Hematopoietic multipotent progenitor cell (in vitro differentiated cells): Measurements from ENCODE around the genes DEFB113, IL17A and TMEM14A.

GRCh38 chr6:47656145-47656584, 42.2 kb upstream of the ADGRF4 start:
- CAGE, long polyA plus RNA: no peak

- CAGE, long polyA plus RNA: no peak
These were observed 1.8 kb downstream of the ADGRF4 start for GRCh38 chr6:47700173-47700518.

DNA sequence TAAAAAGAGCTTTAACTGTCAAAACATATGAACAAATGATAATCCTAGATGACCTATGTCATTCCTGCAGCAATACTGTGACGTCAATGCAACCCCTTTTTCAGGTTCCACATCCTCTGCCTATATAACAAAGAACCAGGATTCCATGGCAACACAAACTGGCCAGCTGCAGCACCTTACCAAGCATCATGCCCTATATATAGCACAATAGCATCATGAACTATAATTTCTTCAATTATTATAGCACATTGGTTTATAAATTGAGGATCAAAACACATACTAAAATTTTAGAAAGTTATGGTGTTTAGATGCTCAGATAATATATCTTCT, 615 bp upstream of the PTCHD4 start:
- CAGE, long polyA plus RNA: no peak

DNA sequence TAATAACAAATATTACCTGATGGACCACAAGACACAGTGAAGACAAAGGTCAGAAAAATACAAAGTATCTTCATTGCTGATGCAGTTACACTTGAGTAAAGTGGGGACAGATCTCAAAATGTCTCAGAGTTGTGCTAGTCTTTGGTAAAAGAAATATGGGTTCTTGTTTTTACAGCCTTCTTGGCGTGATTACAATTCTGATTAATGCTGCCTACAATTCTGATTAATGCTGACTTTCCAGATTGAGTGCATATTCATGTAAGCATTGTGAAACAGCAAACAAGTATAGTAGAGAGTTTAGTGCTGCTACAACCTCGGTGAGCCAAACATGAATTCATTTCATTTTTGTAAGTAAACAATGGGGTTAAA, at the start of gene DEFB113:
Gene DEFB113 (minus strand): TSS at position 74 of the 369 bp plus-strand sequence.
- CAGE, long polyA plus RNA: no peak

DNA sequence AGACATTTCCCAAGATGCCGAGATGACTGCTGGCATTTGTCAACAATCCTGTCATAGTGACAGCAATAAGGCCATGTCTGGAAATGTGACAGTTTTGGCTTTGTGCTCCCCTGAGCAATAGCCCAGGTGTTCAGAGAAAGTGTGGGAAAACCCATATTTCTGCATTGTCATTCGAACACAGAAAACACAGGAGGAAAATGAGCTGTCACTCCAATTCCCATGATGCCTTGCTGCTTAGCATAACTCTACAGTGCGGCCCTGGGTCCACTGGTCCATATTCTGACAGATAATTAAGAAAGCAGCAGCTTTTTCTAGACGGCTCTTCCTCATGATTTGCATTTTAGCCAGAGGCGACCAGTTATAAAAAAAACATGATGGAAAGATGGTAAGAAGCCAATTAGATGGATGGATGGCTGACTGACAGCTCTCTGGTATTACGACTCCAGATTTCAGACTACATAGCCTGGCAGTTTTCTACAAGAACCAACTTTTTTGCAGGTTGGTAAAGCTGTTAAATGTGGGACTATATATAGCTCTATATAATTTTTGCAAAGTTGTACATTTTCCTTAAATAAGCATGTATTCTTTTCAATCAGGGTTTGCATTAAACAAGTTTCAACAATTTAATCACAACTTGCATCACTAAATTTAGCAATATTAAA, 43.7 kb upstream of the DEFB112 start:
- CAGE, long polyA plus RNA: no peak

DNA sequence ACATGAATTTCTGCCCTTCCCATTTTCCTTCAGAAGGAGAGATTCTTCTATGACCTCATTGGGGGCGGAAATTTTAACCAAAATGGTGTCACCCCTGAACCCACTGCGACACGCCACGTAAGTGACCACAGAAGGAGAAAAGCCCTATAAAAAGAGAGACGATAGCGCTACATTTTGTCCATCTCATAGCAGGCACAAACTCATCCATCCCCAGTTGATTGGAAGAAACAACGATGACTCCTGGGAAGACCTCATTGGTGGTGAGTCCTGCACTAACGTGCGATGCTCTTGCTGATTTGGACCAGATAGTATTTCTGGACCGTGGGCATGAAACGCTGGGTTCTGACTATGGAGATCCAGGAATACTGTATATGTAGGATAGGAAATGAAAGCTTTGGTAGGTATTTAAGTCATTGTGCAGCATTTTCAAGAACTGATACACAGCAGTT, at the start of gene IL17A:
Gene IL17A (plus strand): TSS at position 177 of the 449 bp plus-strand sequence.
- CAGE, long polyA plus RNA: no peak

DNA sequence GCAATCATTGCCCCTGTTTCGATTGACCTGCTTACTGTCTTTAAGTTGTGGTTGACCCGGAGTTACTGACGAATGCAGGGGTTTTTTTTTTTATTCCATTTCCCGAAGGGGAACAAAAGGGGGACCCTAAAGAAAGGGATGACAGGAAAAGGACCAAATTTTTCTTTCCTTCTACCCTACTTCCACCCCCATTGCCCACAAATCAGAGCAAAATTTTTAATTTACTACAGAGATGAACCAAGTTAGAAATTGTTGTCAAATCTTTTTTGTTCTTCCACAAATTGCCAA, 174 bp upstream of the IL17F start:
- CAGE, long polyA plus RNA: no peak

DNA sequence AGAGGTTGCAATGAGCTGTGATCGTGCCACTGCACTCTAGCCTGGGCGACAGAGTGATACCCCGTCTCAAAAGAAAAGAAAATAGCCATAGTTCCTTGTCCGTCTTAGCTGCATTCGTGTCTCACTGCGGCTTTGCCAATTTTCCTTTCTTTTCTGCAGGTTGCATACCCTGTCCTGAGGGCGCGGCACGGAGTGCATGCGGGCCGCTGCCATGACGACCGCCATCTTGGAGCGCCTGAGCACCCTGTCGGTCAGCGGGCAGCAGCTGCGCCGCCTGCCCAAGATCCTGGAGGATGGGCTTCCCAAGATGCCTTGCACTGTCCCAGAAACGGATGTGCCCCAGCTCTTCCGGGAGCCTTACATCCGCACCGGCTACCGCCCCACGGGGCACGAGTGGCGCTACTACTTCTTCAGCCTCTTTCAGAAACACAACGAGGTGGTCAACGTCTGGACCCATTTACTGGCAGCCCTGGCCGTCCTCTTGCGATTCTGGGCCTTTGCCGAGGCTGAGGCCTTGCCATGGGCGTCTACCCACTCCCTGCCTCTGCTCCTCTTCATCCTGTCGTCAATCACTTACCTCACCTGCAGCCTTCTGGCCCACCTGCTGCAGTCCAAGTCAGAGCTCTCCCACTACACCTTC, 17.0 kb upstream of the EFHC1 start:
- CAGE, long polyA plus RNA: no peak

DNA sequence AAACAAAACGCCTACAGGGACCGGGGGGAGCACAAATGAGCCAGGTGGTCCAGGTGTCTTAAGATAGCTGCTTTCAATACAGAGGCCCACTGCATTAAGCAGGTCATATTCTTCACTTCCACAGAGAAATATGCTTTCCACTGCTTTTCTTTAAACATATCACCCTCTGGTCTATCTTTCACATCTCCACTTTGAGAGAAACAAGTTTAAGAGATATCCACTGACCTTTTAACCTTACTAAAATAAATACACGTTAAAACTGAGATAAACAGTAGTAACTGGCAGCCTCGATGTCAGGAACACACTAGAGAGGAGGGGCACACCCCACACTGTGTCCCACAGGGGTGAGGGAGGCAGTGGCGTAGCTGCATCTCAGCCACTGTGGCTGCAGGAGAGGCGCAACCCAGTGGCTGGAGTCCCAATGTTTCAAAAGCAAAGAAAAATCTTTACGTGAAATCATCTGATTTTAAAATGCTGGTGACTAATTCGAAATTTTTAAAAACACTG, 54.9 kb downstream of the TRAM2 start:
- CAGE, long polyA plus RNA: no peak

- CAGE, long polyA plus RNA: no peak
These were observed 12.2 kb upstream of the TRAM2 start for GRCh38 chr6:52588919-52589560.

DNA sequence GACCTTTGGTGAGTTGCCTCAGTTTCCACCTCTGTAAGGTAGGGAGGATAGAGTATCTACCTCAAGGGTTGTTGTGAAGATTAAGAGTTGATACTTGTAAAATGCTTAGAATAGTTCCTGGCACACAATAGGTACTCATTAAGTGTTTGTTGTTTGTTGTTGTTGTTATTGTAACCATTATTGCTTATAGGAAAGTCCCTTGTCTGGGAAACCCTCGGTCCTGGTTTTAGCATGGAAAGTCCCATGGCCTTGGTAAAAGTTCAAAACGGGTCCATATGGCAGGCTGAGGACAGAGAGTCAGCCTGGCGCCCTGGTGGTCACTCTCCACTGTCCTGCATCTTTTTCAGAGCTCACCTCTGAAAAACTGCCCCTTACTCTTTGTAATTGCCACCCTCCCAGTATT, 7.9 kb upstream of the TMEM14A start:
- CAGE, long polyA plus RNA: no peak

DNA sequence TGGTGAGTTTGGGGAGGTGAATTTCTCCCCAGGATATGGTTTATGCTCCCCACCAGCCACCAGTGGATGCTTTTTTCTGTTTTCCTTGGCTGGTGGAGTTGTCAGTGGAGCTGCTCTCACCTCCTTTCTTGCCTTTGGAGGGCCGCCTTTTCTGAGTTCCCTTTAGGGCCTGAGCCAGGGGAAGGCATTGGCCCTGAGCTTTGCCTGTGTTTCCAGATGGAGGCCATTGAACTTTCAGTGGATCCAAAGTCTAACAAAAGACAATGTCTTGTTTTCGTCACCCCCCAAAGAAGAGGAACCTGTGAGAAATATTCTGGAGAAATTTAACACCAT, 4.4 kb upstream of the TMEM14A start:
- CAGE, long polyA plus RNA: no peak

- CAGE, long polyA plus RNA: start-site peak on the plus strand at chr6:52671091-52671161, 275 reads
These were observed at the start of gene TMEM14A for GRCh38 chr6:52670779-52671584. TSS of gene TMEM14A (plus strand) at chr6:52671113.

- CAGE, long polyA plus RNA: no peak
These were observed 38.8 kb downstream of the GSTA2 start for GRCh38 chr6:52724521-52724815.

DNA sequence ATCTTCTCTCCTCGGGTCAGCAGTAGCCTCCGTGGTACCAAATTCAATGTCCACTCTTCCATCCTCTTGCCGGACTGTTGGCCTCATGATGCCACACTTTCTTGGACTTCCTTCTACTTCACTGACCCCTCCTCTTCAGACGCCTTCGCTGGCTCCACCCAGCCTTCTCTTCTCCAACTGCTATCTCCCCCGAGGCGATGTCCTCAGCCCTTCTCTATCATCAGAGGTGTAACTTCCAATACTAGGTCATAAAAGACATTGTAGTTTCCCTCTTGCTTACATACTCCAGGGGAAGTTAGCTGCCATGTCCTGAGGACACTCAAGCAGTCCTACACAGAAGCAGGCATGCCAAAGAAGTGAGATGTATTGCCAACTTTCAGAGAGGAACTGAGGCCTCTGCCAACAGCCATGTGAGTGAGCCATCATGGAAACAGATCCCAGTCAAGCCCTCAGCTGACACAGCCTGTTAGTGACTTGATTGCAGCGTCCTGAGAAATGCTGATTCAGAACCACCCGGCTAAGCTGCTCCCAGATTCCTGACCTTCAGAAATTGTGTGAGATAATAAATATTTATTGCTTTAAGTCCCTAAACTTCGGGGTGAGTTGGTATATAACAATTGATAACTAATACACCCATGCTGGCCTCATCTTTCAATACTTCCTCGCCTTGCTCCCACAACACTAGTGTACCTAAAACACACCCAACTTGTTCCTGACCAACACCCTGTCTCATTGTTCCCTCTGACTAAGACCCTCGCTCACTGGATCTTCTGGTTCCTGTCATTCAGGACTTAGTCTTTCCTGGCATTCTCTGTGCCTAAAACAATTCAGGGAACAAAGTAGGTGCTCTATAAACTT, 38.2 kb downstream of the GSTA2 start:
- CAGE, long polyA plus RNA: no peak

DNA sequence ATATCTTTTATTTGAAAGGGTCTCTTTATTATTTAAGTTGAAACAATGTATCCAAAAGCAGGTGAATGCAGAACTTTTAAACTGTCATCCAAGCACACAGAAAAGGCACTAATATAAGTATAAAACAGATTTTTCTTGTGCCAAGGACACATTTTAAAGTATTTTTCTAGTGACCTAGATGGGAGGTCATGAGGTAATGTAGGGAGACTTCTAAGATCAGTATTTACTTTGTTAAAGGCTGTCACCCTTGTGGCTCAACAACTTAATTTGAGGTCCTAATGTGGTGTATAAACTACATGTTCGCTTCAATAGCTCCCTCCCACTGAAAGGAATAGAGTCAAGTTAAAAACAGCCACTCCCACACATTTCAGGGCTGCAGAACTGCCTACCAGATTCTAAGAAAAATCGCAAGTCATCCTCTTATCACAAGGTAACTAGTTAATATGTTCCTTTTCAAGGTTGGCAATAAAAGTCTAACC, 15.2 kb downstream of the GSTA1 start:
- CAGE, long polyA plus RNA: no peak

GRCh38 chr6:53070677-53071291, 5.6 kb downstream of the FBXO9 start:
- CAGE, long polyA plus RNA: no peak

DNA sequence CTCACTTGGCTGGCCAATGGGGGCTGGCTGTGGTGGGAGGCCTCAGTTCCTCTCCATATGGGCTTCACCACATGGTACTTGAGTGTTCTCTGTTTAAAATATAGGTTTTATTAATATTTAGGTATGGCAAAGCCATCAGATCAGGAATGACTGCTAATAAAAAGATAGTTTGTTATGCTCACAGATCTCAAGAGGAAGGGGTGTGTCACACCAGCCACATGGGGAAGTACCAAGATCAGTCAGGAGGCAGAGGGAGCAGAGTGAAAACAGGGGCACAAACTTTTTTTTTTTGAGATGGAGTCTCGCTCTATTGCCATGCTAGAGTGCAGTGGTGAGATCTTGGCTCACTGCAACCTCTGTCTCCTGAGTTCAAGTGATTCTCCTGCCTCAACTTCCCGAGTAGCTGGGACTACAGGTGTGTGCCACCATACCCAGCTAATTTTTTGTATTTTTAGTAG, 92.1 kb upstream of the GCM1 start:
- CAGE, long polyA plus RNA: no peak

DNA sequence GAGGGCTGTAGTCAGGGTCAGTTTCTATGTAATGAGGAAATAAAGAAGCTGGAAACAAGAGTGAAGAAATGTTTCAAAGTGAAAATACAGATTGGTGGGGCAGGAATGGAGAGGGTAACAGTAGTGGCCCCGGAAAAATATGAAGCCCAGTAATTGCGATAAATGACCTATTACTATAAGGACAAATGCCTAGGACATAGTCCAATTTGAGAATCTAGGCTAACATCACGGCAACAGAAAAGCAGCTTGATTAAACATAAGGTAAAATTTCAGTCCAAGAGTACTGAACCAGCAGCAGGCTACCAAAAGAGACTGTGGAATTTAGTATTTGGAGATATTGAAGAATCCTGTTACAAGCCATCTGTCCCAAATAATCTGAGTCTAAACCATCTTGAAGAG, 49.4 kb downstream of the ELOVL5 start:
- CAGE, long polyA plus RNA: no peak

DNA sequence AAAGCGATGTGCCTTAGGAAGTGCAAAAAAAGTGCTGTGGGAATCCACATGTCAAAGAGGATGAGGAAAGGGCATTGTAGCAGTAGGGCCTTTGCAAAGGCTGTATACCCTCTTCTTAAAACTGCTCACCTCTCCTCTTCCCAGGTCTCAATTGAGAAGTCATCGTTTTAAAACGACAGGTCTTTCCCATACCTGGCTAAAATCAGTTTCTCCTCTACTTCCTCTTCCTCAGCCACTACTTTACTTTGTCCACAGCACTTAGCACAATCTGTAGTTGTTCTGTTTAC, 9.6 kb upstream of the ELOVL5 start:
- CAGE, long polyA plus RNA: no peak